H9 (cell line): Measurements from ENCODE around the gene SLC17A2.

- PRO-cap: no peak
Measured at GRCh38 chr6:23176722-23177291, 607.4 kb downstream of the HDGFL1 start.

- PRO-cap: no peak
Measured at GRCh38 chr6:24497958-24498537, 3.3 kb downstream of the ALDH5A1 start.

DNA sequence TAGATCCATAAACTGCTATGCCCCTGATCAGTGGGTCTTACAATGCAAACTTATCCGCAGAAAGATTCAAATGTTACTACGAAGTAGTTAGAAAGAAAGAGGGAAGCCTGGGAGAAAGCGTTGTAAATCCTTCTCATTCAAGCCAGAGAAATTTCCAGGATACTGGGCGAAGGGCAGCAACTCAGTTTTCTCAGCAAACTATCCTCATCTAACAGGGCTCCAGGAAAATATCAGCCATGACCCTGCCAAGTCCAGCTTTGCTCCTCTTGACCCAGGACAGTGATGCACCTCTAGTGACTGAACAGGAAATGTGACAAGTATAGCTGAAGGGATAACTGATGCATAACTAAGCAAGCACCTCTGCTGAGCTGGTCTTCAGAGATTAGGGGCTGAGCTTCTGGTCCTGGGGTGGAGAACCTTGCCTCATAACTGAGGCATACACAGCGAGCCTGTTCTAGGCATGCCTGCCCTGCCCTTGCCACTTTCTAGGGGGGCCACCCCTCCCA is 22.7 kb downstream of the ALDH5A1 start:
- PRO-cap: no peak

DNA sequence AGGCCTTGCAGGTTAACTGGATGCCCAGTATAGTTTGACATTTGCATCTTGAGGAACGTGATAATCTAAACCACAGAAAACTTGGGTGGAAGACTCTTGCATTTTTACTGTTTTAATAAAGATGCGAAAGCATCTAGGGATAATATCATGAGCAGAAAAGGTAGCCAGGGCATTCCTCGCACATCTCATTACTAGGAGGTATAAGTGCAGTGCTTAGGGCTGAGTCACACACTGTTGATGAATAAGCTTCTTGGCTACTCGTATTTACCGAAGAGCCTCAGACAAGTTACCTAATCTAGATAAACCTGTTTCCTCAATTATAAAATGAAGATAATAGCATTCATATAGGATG is 708 bp upstream of the KIAA0319 start:
- PRO-cap: no peak

- PRO-cap: no peak
Measured at GRCh38 chr6:24667259-24667430, 268 bp downstream of the ACOT13 start.

DNA sequence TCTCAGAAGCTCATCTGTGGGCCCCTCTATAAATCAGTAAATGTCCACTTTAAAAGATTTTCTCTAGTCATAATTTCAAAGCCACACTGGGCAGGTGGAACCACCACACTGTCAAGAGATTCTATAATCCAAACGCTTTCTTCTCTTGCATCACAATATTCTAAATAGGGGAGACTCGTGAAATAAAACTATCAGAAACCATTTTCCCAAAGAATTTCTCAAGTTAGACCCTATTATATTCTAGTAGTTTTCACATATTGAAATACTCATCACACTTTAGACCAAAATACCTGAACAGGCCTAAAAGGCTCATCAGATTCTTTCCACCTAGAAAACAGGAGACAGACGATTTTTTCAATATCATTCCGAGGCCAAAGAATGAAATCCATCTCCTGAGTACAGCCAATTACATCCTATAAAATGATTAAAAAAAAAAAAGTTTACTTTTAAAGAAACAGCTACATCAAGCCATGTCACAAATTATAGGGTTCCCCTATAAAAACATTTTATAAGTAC is 4.9 kb downstream of the C6orf62 start:
- PRO-cap: no peak

- PRO-cap: bidirectional peak, plus-strand start at chr6:24721357, minus-strand start at chr6:24721568; bidirectional peak, plus-strand start at chr6:24721684, minus-strand start at chr6:24721631
Measured at GRCh38 chr6:24720993-24722000, 2.3 kb upstream of the C6orf62 start.

- PRO-cap: no peak
Measured at GRCh38 chr6:24902988-24903305, 32.8 kb downstream of the RIPOR2 start.

- PRO-cap: no peak
Measured at GRCh38 chr6:24936451-24937289, 910 bp upstream of the RIPOR2 start.

GRCh38 chr6:25017308-25017887 is 81.6 kb upstream of the RIPOR2 start:
- PRO-cap: no peak

DNA sequence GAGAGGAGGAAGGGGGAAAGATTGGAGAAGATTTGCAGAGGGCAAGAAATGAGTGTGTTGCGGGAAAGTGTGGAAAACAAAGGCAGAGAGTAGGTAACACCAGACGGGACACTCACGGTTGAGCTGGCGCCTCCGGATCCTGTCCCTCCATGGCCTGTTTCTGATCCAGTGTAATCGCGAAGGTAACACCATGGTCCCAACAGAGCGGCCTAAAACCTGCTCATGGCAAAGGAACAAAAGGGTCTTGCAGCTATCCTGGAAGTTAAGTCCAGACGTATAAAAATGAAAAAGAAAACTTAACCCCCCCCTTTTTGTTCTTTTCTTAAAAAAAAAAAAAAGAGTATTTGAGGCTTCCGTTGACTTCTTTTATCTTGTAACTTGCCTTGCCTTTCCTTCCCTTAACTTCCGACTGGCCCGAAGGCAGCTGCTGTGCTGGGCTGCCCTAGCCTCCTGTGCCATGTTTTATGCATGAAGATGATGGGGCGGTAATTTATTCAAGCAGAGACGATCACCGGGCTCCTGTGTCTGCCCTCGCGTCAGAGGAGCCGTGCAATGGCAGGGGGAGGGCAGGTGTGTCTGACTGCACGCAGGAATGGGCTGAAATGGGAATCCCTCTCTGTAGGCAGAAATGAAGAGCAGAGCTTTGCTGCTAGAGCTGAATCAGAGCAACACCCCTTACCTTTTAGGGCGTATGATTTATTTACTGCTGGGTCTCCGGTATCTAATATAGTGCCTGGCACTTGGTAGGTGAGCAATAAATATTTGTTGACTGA is 106.2 kb upstream of the RIPOR2 start:
- PRO-cap: no peak

DNA sequence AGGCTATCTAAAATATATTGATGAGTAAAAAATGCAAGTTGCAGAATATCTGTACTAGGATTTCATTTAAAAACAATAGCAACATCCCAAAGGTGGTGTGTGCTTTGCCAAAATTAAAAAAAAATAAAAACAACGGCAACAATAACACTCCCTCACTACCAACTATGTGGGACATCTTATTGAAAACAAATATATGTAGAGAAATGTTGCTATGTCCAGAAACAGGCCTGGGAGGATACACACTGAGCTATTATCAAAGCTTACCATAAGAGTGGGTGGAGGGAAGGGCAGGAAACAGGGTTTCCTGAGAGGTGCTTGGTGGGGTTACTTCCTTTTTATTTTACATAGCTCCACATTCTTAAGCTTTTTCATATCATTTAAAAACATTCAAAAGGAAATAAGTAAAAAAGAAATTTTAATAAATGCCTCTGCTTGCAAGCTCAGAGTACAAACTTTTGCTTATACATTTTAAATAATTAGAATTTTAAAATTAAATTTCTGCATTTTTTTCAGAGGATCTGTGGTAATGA is 150.0 kb upstream of the RIPOR2 start:
- PRO-cap: no peak

GRCh38 chr6:25153667-25154658 is 125.2 kb upstream of the CARMIL1 start:
- PRO-cap: no peak

DNA sequence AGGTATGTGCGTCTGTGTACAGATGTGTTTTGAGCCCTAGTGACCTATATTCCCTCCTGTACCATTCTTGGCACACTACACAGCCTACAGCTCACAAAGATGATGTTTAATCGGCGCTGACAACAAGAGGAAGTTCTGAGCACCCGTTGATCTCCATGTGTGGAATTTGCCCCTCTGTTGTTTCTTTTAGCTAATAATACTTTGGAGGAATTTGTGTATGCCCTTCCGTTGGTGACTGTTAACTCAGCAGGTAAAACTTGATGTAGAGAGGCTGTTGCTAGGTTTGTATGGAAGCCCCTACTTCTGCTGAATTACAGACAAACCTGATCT is 1.5 kb downstream of the CARMIL1 start:
- PRO-cap: no peak

DNA sequence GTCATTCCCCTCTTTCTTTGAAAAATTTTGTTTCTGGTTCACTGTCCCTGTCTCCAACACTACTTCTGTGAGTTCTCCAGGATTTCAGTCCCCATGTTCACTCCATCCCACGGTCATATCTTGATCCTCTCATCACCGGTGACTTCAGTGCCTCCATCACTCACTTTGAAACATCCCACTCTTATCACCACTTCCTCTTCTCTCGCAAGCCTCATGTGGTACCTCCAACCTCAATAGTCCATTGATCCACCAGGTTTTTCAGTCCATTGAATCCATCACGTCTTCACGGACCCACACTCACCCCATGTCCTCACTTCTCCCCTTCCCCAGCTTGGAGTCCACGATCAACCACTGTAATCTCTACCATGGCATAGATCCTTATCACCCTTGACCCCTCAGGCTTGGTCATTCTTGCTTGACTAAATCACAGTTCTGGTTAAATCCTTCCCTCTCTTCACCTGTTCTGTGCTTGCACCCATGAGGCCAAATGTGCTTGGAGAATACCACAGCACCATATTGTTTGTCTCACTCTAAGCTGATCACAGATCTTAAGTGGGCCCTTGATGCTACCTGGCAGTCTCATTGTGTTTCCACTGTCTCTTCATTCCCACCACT is 64.9 kb downstream of the CARMIL1 start:
- PRO-cap: no peak

- PRO-cap: no peak
Measured at GRCh38 chr6:25524623-25525139, 127.3 kb upstream of the SCGN start.

DNA sequence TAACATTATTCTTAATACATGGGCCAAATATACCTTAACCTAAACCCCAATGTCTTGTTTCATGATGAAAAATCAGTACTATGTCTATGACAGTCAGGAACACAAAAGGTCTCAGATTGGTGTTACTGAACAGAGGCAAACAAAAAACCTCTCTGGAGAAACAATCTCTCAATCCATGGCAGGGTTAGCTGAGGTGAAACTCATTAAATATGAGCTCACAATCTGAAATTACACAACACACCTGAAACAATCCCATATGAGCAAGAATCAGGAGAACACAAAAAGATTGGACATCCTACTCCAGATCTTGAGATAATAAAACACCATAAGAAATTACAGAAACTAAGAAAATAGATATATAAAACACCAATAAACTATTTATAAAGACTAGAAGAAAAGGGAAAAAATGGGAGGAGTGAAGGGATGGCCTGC is 6.5 kb upstream of the SLC17A4 start:
- PRO-cap: no peak

- PRO-cap: no peak
Measured at GRCh38 chr6:25757977-25758345, 3.4 kb downstream of the SLC17A4 start.

DNA sequence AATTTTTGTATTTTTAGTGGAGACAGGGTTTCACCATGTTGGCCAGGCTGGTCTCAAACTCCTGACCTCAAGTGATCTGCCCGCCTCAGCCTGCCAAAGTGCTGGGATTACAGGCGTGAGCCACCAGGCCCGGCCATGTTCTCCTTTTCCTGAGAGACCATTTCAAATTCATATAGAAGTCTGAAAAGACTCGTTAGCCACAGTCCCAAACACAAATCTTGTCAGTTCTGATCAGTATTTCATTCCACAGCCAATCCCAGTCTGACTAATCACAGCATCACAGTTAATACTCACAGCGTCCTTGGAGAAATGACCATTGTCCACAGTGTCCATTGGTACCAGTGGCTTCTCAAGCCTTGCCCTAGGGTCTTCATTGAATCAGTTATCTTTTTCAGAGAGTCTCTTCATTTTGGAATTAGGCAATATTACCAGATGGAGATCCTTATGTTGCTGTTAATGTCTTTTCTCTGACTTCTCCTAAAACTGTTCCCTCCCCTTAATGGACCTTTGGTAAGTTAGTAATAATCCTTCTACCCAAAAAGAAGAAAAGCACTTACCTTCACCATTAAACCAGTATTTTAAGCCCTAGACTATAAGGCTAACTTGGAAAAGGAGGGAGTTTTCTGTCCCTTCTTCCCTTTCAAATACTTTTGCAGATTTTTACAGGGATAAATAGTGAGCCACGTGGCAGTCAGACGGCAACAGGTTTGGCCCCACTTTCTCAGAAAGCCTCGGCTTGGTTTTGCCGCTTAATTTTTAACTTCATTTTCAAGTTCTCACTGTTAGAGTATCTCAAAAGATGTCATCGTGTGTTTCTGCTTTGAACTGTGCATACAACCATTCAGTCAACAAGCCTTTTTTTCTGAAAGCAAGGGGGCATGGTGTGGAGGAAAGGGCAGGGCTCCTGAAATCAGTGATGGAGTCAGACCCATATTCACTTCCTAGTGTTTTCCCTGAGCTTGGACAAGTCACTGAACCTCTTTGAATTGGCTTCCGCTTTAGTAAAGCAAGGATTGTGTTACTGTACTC is at the start of gene SLC17A2:
Gene SLC17A2 (minus strand): TSS at position 709 of the 1,029 bp plus-strand sequence.
- PRO-cap: no peak

GRCh38 chr6:25987296-25988399 is 25.0 kb downstream of the TRIM38 start:
- PRO-cap: no peak